Mesangial cell (primary cell): ENCODE measurements around a stretch of chr4.

GRCh38 chr4:85779214-85779517 is 304.2 kb downstream of the ARHGAP24 start:
- RAMPAGE, long total RNA, result no peak

GRCh38 chr4:85825828-85826558 is 351.0 kb downstream of the ARHGAP24 start:
- RAMPAGE, long total RNA, result no peak

GRCh38 chr4:86268126-86268999 is 91.5 kb downstream of the MAPK10 start:
- RAMPAGE, long total RNA, result no peak

GRCh38 chr4:86593689-86594264 is 338 bp upstream of the PTPN13 start:
- RAMPAGE, long total RNA, result no peak

- RAMPAGE, long total RNA, result no peak
Observed at GRCh38 chr4:86936552-86936873, 1.7 kb downstream of the AFF1 start.

- RAMPAGE, long total RNA, result no peak
Observed at GRCh38 chr4:86959074-86960048, 24.6 kb downstream of the AFF1 start.

DNA sequence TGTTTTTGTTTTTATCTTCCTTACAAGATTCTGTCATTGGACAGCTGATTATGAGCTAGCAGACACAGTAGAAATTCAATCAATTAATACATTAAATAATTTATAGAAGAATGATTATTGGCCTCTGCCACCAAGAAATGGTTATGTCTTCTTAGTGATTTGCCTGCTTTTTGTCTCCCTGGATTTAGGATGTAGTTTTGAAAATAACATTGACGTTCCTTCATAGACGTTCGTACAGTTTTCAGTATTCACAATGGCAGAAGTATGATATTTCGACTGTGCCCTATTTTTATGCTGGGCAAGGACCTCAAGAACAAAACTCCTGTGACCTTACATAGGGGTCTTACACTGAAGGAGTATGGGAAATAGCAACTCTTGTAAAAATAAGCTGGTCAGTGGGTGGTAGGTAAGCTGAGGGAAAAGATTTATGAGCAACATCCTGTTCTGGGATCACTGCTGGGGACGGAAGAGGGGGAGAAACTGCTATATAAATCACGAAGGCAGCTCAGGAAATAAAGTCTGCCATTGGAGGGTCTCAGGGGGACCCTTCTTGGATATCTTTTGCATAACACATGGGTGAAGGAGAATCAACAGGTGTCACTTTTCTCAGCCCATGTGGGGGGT is 33.5 kb downstream of the AFF1 start:
- RAMPAGE, long total RNA, result no peak

DNA sequence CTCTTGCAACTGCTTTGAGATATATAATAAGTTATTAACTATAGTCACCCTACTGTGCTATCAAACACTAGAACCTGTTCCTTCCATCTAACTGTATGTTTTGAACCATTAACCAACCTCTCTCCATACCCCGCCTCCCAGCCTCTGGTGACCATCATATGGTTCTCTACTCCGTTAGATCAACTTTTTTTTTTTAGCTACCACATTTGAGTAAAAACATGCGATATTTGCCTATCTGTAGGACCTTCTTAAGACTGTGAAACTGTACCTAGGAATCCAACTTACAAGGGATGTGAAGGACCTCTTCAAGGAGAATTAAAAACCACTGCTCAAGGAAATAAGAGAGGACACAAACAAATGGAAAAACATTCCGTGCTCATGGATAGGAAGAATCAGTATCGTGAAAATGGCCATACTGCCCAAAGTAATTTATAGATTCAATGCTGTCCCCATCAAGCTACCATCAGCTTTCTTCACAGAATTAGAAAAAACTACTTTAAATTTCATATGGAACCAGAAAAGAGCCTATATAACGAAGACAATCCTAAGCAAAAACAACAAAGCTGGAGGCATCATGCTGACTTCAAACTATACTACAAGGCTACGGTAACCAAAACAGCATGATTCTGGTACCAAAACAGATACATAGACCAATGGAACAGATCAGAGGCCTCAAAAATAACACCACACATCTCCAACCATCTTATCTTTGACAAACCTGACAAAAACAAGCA is 53.6 kb downstream of the AFF1 start:
- RAMPAGE, long total RNA, result no peak

DNA sequence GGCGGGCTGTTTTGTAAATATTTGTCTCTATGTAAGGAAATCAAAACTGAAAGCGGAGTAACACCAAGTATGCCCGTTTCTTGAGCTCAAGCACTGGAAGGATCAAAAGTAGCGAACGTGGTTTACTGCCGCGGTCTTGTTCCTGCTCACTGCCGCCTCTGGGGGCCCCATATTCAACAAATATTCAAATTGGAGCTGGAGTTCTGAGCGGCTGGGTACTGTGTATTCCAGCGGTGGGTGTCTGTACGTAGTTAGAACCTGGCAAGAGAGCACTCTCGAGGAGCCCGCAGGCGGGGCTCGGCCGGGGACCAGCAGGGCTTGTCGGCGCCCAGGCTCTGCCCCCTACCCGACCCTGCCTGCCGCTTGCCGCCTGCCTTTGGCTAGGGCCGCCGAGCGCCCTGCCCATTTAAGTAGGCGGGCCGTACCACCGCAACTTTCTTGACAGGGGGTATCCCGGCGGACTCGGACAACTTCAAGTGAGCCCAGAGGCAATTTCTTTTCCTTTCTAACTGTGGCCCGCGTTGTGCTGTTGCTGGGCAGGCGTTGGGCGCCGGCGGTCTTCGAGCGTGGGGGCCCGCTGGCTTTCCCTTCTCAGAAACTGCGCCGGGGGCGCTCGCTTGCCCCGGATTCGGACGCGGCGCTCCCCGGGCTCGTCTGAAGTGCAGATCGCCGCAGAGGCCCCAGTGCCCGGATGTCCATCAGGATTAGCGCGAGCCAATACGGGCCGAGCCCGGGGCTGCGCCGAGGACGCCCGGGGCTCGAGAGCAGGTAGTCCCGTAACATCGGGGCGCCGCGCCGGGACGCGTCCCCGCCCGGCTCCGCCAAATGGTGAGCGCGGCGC is 71.9 kb downstream of the AFF1 start:
- RAMPAGE, long total RNA, result no peak

DNA sequence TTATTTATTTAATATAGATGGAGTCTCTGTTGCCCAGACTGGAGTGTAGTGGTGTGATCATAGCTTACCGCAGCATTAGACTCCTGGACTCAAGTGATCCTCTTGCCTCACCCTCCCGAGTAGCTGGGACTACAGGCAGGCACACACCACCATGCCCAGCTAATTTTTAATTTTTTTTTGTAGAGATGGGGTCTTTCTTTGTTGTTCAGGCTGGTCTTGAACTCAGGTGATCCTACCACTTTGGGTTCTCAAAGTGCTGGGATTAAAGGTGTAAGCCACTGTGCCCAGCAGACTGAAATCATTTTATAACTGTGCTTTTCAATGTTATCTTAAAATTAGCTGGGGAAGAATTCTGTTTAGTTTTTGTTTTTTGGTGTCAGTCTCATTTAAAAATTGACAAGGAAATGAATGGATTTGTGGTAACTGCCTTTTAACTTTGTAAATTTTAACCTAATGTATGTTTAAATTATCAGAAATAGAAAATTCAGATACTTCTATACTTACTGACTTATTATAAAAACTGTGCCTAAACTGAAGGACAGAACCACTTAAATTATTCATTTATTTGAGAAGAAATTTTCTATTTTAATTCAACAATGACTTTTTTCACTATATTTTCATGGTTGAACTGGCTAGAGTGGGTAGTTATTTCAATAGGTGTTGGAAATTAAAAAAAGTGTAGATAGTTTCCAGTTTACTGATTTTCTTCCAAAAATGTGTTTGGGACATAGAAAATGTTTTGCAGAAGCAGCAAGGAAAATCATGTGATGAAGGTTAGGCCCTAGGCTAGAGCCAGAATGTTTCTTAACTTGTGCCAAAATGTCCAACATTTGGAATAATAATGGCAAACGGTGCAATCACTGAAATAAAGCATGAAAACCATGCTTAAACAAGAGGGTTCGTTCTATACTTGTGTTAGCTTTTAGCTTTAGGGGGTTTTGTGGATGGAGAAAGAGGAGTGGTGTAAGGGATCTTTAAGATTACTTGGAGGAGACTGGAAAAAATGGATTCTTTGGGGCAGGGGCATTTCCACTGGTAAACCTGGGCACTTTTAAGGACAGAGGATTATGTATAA is 88.4 kb downstream of the AFF1 start:
- RAMPAGE, long total RNA, result no peak

DNA sequence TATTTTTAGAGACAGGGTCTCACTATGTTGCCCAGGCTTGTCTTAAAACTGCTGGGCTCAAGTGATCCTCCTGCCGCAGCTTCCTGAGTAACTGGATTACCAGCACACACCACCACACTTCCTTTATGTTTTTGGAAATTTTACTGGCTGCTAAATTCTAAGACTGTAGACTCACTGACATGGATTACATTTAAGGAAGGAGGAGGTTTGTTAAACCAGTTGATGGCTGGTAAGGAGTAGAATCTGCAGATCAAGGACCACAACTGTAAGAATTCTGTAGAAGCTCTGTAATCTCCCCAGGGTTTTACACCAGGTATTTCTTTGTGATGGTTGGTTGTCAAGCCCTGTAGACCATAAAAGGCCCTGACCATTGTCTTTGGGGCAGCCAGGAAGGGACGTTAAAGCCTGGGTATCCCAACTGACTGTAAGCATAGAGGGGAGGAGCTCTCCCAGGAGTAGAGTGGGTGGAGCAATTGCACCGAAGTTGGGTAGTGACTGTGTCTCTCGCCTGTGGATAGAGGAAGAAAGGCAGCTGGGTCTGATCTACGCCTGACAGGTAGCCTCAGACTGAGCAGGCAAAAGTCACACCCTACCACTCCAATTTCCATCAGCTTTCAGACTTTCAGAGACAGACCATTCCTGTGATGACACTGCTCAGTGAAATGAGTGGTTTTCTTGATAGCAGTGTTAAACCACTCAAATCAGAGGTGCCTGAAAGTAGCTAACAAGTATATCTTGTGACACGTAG is 123.5 kb downstream of the KLHL8 start:
- RAMPAGE, long total RNA, result no peak

- RAMPAGE, long total RNA, result no peak
Observed at GRCh38 chr4:87103480-87104402, 116.7 kb downstream of the KLHL8 start.

GRCh38 chr4:87219586-87220271 is 689 bp downstream of the KLHL8 start:
- RAMPAGE, long total RNA, result no peak

GRCh38 chr4:87865920-87866777 is 33.4 kb downstream of the MEPE start:
- RAMPAGE, long total RNA, result no peak

DNA sequence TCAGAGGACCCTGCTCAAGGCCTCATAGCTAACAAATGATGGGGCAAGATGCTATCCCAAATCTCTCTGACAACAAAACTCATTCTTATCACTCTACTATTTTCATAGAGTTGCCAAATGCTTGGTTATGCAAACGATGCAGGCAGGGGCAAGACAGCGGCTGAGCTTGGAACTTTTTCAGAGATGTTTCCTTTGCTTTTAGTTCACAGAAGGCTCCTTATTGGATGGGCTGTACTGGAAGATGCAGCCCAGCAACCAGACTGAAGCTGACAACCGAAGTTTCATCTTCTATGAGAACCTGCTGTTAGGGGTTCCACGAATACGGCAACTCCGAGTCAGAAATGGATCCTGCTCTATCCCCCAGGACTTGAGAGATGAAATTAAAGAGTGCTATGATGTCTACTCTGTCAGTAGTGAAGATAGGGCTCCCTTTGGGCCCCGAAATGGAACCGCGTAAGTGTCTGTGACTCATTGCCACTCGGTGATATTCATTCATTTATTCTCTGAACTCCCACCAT is 30.7 kb downstream of the PKD2 start:
- RAMPAGE, long total RNA, result no peak

DNA sequence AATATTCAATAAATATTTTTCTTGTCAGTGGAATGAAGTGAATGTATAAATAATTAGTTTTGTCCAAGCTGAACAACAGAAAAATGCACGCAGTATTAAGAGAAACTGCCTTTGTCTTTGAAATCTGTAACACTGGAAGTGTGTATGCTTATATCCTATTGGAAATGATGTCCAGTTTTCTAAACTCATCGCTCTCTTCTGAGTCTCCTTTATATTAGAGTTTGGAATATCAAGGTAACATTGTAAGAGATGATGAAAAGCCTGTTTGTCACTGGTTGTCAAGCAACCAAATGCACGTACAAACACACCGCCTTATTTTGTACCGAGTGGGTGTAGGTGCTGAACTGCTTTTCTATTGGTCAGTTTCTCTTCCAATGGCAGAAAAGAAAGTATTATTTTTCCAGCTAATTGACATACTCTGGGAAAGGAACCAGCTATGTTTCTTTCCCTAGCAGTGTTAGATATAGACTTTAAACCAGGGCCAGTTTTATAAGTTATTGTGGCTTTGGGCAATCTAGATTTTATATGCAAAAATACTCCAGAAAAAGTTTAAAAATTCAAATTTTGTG is 6.6 kb upstream of the PPM1K start:
- RAMPAGE, long total RNA, result no peak

- RAMPAGE, long total RNA, result no peak
Observed at GRCh38 chr4:88379256-88379729, 641 bp downstream of the HERC6 start.

DNA sequence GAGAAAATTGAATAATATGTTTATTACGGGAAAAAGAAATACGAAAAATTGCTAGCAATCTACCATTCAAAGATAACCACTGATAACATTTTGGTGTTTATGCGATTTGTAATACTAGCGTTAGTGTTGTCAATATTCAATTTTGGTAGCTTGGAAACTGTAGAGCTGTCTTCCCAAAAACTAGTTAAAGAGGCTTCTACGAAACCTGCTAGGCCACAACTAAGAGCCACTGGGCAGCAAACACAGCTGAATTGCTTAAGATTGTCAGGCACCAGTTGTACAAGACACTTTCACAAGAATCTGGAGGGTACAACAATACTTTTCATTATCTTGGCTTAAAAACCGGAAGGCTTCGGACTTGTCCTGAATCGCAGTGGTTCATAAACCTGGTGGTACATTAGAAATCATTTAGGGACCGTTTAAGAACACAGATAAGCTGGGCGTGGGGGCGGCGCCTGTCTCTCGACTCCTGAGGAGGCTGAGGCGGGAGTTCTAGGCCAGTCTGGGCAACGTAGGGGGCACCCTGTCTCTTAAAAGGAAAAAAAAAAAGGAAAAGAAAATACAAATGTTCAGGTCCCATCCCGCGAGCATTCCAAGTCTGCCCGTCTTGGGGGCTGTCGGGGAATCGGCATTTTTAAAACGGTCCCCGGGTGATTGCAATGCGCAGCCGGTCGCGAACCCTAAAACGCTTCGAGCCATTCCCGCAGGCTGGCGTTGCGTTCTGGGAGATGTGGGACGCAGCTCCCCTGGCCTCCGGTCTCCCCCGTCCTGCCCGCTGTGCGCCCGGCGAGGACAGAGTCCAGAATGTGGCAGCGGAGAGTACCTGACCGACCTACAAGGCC is 784 bp downstream of the PIGY start:
- RAMPAGE, long total RNA, result no peak

GRCh38 chr4:88610631-88611524 is 18.6 kb downstream of the HERC3 start:
- RAMPAGE, long total RNA, result no peak

- RAMPAGE, long total RNA, result no peak
Observed at GRCh38 chr4:88657523-88657884, 40.1 kb downstream of the NAP1L5 start.